Hair follicular keratinocyte (primary cell): ENCODE measurements around a stretch of chr6.

GRCh38 chr6:157317020-157318162, 5.9 kb downstream of the TMEM242 start:
- RAMPAGE, long total RNA = no peak

- RAMPAGE, long total RNA = no peak
These were observed 192.5 kb upstream of the SNX9 start for GRCh38 chr6:157630263-157631215.

GRCh38 chr6:157761661-157761968, 61.4 kb upstream of the SNX9 start:
- RAMPAGE, long total RNA = no peak

DNA sequence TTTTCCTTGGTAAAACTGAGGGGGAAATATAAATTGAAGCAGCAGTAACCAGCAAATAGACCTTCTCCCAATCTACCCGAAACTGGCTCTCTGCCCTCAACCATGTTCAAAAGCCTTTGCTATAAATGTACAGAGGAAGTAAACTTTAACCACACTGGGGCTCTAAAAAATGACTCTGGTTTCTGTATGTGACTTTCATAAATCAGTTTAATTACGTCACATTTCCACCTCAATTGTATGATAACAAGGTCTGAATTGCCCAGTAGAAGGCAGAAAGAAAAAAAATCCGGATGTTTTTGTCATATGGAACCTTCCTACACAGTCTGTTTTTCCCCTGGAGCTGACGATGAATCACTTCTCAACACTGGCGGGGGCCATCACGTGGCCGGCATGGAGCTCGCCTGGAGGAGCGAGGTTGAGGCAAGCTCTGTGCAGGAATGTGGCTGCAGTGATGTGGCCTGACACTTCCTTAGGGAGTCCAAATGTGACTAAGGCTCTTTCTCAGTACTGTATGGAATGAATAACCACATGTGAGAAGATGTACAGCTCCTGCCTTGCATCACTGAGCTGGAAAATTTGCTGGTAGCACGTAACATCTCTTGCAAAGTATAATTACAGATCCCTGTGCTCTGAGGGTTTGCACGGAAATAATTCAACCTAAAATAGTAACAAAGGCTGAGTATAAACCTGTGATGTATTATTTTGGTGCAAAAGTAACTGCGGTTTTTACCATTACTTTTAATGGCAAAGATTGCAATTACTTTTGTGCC, 58.6 kb upstream of the SNX9 start:
- RAMPAGE, long total RNA = no peak

GRCh38 chr6:157868773-157869292, 45.8 kb downstream of the SNX9 start:
- RAMPAGE, long total RNA = no peak

DNA sequence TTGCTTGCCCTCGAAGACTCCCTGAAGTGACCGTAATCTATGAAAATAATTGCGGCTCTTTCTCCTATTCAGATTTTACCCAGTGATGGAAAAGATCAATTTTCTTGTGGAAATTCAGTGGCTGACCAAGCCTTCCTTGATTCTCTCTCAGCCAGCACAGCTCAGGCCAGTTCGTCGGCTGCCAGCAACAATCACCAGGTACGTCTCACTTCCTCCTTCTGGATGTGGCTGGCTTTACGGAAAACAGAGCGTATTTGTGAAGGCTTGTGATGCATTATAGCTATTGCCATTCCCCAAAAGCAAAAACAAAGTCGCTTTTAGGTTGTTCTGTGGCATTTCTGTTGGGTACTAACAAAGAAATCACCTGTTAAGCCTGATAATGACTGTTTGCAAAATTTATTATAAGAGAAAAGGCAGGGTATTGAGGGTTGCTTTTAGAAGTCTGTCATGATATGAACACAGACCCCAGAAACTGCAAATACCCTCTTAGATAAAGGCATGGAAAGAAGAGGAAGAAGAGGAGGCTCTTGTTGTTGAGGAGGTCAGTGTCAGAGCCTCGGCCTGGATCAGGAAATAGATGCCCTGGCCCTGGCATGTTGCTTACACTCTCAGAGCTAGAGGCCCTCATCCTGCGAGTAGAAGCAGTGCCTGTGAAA, 52.1 kb downstream of the SNX9 start:
- RAMPAGE, long total RNA = no peak

GRCh38 chr6:157882114-157883018, 59.3 kb downstream of the SNX9 start:
- RAMPAGE, long total RNA = no peak

DNA sequence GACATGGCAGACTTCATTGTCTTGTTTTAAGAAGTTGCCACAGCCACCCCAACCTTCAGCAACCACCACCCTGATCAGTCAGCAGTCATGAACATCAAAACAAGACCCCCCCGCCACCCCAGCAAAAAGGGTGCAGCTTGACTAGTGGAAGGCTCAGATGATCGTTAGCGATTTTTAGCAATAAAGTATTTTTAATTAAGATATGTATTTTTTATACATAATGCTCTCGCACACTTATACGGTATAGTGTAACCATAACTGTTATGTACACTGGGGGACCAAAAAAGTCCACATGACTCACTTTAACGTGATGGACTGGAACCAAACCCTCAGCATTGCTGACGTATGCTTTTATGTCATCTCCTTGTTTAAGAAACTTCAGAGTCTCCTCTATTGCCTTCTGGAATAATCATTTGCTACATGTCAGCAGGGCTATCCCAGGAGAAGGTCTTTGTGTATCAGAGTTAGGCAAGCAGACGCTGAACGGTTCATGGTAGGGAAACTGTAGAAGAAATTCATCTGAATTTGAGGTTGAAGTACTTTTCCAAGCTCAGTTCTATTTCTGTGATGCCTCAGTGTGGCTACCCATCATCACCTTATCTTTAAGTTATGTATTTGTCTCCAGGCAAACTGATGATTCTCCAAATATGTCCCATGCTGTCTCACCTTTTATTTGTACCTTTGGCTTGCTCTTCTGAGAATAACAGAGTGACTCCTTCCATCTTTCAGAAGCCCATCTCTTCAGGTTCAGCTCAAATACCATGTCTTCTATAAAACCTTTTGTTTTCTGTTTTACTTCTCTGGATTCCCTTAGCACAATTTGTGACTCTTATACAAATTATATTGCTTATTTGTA, 60.2 kb downstream of the SNX9 start:
- RAMPAGE, long total RNA = no peak

DNA sequence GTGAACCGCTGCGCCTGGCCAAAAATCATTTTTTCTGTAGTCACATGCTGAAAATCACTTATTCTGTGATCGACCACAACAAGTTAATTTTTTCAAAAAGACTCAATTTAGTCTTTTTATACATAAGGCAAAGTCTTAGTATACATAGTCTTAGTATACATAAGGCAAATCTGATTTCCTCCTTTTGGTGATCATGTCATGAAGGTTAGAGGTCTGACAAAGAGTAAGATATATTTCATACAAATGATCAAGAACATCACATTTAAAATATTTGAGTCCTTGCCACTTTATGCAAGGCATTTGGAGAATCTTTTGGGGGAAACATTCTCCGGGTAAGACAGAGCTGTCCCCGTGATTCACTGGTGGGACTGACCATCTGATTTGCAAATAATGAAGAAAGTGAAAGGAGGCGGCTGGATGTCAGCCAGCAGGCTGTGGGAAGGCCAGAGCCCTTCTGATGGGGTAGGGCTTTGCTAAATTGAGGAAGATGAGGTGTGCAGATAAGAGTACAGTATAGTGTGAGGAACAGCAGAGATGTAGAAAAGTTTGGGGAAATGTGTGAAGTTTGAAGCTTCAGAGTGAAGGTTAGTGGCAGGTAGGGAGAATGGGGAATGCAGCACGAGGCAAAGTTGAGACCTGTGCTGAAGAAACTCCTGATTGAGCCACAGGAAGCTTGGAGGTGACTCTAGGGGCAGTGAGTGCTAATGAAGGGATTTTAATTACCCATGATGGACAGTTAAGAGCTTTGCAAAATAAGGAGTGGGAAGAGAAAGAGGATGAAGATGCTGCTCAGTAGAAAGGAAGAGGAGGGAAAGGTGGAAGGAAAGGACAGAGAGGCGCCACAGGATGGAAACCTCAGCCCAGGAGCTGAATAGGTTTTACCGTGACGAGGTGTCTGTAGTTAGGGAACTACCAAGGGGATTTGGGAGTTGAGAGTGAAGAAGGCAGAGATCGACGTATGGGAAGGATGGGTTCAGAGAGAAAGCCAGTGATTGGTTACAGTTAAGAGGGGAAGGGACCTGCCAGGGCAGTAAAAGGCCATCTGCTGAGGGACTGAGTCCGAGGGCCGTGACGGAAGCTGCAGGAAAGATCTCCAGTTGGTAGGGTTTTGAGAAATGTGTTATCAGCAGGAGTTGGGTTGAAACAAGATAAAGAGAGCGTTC, 68.6 kb downstream of the SNX9 start:
- RAMPAGE, long total RNA = no peak

- RAMPAGE, long total RNA = no peak
These were observed 27.8 kb downstream of the SYNJ2 start for GRCh38 chr6:158009326-158010059.

GRCh38 chr6:158073495-158074124, 91.9 kb downstream of the SYNJ2 start:
- RAMPAGE, long total RNA = no peak

- RAMPAGE, long total RNA = no peak
These were observed 70.0 kb downstream of the SERAC1 start for GRCh38 chr6:158097672-158098936.

- RAMPAGE, long total RNA = no peak
These were observed 63.3 kb downstream of the GTF2H5 start for GRCh38 chr6:158231344-158231960.

DNA sequence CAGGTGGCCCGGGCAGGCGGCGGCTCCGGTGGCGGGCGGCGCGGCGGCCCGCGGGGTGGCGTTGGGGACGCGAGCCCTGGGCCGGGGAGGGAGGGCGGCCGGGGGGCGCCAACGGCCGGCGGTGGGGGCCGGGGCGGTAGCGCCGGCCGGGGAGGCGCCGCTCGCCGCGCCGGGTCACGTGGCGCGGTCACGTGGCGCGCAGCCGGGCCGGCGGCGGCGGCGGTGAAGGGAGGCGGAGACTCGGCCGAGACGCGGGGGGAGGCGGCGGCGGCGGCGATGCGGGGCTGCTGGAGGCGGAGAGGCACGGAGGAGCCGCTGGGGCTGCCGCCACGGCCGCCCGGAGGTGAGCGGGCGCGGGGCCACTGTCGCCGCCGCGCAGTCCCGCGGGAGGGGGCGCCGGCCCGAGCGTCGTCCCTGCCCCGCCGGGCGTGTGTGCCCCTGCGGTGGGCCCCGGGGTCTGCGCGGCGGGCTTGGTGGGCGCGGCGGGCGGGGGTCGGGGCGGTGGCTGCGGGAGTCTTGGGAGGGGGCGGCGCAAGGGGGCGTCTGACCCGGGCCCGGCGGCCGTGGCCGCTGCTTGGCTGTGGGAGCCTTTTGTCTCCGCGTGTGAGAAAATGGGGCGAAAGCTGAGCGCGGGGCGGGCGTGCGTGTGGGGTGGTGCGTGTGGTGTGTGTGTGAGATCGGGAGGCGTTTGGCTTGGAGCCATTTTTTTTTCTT, 64.0 kb downstream of the GTF2H5 start:
- RAMPAGE, long total RNA = no peak

GRCh38 chr6:158284158-158284825, 28.0 kb upstream of the TULP4 start:
- RAMPAGE, long total RNA = no peak

GRCh38 chr6:158311170-158311771, 994 bp upstream of the TULP4 start:
- RAMPAGE, long total RNA = no peak

GRCh38 chr6:158451907-158452763, 107.8 kb upstream of the TMEM181 start:
- RAMPAGE, long total RNA = no peak

DNA sequence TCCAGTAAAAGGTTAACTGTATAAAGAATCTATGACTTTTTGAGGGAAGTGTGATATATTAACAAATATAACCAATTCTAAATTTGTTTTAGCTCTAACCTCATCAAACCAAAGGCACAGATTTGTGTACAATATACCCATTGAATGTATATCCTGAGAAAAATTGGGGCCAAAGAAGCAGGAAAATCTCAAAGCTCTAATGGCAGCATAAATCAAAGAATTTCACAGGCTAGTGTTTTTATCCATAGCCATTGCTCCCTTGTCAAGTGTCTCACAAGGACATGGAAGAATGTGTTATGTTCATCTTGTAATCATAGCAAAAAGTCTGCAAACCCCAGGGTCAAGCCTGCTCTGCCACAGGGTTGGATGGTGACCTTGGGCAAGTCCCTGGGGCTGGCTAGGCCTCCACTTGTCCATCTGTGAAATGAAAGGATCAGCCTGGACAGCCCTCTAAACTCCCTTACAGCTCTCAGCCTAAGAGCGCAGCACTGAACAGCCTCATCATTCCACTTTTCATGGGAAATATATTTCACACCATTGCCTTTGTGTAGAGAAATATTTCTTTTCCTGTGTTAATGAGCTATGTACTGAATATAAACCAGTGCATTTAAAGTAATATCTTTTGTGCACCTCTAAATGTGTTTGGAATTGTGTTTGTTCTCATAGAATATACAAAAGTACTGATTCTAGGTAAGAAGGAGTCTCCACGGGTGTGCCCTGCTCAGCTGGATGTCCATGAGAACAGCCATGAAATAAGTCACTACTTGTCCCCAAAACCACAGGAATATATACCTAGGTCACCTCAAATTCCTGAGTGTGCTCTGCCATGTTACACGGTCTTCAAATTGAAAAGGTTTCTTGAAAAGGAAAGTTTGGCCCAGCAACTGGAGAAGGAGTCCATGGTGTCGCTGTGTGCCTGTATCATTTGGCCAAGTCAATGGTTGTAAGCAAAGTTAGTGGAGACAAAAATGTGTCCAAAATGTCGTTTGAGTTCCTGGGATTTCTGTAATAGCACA, 49.6 kb upstream of the TMEM181 start:
- RAMPAGE, long total RNA = no peak

DNA sequence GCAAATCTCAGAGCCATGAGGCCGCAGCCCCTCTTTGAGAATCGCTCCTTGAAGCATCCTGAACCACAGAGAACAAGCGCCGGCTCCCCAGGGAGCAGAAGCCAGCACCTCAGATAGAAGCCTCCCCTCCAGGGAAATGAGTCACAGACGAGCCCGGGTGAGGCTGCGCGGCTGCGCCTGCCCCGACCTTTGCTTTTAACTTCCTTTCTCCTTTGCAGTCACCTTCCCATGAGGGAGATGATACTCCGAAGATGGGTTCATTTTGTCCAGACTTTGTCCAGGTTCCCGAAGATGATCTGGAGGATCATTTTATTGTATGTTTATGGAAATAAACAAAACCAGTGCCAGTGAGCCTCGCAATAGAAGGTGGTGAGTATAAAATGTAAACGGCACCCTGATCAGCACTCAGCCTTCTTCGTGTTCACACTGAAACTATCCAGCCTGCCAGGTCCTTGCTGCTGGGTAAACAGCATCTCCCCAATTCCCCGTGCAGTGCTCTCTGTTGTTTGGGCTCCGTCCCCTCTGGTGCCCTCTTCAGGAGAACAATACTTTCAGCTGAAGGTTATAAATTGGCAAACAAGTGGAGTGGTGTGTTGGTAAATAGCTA, 41.6 kb upstream of the TMEM181 start:
- RAMPAGE, long total RNA = no peak

DNA sequence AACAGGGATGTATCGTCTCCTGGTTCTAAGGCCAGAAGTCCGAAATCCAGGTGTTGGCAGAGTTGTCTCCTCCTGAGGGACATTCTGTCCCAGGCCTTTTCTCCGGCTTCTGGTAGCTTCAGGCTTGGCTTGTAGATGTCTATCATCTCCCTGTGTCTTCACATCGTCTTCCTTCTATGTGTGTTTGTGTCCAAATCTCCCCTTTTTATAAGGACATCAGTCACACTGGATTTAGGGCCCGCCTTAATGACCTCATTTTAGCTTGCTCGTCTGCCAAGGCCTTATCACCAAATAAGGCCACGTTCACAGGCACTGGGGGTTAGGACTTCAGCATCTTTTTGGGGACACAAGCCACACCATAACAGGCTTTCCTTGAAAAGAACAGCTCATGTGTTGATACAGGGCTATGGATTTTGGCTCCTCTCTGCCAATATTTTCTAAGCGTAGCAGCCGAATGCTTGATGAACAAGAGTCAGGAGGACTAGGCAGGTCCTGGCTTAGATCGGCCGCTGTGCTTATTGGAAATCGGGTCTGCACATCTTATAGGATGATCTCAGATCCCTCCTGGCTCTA, 16.3 kb upstream of the TMEM181 start:
- RAMPAGE, long total RNA = no peak